MCF 10A (cell line): ENCODE data around the genes ARRB1 and OMP.

GRCh38 chr11:75351564-75352585, at the start of gene ARRB1:
ARRB1 (minus strand) TSS chr11:75351661.
- PRO-cap: bidirectional peak, plus-strand start at chr11:75351868, minus-strand start at chr11:75351659
- RRBS: 13% methylated on average over 20 of the region's 98 CpGs

- PRO-cap: no peak
- RRBS: no CpG with 5 or more reads among the region's 16 CpGs
Observed at GRCh38 chr11:75475279-75476226, 42.5 kb upstream of the KLHL35 start.

DNA sequence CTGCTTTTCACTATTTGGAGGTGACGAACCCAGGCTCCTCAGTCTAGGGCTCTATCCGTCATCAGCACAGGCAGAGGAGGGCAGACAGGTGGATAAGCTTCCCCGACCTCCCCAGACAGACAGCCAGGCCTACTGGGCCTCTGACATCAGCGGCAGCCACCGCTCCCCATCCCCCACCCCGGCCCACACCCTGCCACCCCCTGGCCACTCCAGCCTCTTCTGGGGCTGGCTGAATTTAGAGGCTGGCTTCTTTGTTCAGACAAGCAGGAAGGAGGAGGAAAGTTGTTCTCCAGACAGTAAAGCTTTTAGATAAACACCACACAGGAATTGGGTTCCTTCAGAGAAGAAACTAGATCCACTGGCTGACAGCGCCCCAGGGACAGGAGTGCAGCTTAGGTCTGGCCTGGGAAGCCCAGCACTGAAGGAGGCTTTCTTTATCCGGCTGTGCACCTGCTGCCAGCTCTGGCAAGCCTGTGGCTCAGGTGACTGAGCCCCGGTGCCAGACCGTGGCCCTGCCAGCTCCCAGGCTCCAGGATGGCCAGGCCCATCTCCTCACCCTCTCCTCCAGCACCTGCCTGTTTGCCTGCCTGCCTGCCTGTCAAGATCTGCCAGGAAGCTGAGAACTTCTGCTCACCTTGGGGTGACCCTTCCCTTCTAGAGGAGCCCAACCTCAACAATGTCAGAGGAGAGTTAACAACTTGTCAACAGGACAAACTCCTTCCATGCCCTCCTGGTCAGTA, 43.9 kb upstream of the KLHL35 start:
- PRO-cap: no peak
- RRBS: 55% methylated on average over 2 of the region's 10 CpGs

DNA sequence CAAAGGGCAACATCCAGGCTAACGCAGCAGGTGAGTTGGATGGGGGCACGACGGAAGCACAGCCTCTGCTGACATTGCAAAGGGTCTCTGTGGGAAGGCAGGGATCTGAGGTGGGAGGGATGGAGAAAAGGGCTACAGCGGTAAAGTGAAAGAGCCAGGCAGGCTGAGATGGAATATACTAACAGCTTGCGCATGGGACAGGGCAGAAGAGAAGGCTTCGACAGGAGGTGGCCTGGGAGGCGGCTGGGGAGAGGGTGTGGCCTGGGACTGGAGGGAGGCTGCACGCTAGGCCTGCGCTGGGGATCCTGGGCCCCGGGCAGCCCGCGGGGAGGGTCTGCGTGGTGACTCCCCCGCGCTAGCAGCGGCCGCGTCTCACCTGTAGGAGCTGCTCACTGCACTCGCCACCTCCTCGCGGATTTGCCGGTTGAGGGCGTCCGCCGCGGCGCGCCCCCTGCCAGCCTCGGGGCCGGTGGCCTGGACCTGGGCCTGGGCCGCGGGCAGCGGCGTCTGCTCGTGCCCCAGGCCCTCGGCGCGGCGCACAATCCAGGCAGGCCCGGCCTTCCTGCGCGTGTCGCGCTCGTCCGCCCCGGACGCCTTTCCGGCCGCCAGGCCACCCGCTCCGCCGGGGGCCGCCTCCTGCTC, 1.6 kb downstream of the MAP6 start:
- PRO-cap: no peak
- RRBS: 75% methylated on average over 17 of the region's 54 CpGs

DNA sequence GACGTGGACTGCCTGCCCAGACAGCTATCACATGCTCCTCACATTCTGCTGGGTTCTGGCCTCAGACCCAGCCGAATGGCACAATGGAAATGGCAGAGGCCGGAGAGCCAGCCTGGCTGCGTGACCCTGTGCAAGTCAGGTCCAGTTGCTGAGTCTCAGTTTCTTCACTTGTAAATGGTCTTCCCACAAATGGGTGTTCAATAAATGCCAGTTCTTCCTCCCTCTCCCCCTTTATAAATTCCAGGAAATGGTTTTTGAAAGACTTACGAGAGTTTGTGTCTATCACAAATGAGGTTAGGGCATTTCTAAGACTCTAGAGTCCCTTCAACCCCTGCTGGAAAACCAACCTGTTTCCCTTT, 17.9 kb downstream of the MOGAT2 start:
- PRO-cap: no peak
- RRBS: no CpG with 5 or more reads among the region's 5 CpGs

DNA sequence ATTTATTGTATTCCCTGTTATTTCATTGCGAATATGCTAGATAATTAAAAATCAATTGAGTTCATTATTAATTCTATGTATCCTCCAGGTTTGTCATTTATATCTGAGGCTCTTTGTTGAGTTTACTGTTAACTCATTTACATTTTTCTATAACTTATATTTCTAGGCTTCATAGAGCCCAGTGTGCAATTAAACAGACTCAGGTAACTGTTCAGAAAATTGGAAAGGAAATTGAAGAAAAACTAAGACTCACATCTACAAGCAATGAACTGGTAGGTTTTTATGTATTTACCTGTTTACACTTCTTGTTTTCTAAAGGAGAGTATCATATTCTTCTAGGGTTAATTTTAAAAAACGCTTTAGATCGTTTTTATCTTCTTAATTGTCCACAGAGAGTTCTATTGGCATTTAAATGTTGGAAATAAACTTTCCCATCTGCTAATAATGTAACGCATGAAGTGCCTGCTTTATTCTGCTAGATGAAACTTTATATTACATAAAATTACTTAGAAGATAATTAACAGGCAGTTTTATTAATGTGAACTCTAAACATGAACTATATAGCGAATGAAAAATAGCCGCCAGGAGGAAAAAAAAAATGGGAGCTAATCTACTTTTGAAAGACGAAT, 146.4 kb downstream of the UVRAG start:
- PRO-cap: no peak
- RRBS: no CpG with 5 or more reads among the region's 7 CpGs

GRCh38 chr11:76120211-76121093, 85.8 kb downstream of the WNT11 start:
- PRO-cap: no peak
- RRBS: no CpG with 5 or more reads among the region's 6 CpGs

- PRO-cap: no peak
- RRBS: no CpG with 5 or more reads among the region's 12 CpGs
Observed at GRCh38 chr11:76149232-76149669, 57.1 kb downstream of the WNT11 start.

DNA sequence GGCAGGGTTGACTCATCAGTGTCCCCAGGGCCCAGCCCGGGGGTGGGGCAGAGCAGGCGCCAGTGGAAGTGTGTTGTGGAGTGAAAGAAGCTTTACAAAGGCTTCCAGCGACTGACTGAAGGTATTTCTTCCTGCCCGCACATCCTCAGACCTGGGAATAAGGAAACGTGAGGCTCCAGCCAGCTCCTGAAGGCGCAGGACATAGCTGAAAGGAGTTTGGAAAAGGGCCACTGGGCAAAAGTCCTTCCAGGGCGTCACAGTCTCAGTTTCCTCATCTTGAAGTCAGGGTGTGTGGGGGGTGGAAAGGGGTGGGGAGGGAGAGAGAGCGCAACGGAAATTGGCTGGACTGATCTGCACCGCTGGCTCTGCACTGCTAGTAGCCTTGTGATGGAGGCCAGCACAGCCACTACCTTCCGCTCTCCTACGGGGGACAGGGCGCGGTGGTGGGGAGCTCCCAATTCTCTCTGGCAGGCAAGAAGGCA, 27.9 kb upstream of the WNT11 start:
- PRO-cap: bidirectional peak, plus-strand start at position 62 of the sequence, minus-strand start outside the sequence; bidirectional peak, plus-strand start at position 376 of the sequence, minus-strand start at position 159 of the sequence
- RRBS: no CpG with 5 or more reads among the region's 14 CpGs

DNA sequence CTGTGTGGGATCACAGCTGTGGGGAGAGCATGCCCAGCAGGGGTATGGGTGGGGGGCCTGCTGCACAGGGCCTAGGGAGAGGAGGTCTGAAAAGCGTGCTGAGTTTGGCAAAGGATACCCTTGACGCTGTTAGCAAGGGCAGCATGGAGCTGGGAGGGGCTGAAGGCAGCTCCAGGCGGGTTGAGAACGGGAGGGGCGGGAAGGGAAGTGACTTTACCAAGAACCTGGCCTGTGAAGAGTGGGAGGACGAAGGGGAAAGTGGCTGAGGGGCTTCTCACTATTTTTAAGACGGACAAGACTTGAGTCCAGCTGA, 13.8 kb downstream of the LRRC32 start:
- PRO-cap: no peak
- RRBS: no CpG with 5 or more reads among the region's 7 CpGs

- PRO-cap: no peak
- RRBS: no CpG with 5 or more reads among the region's 10 CpGs
Observed at GRCh38 chr11:76744699-76745217, 38.4 kb upstream of the TSKU start.

- PRO-cap: no peak
- RRBS: no CpG with 5 or more reads among the region's 5 CpGs
Observed at GRCh38 chr11:76770030-76770496, 13.1 kb upstream of the TSKU start.

- PRO-cap: no peak
- RRBS: no CpG with 5 or more reads among the region's 7 CpGs
Observed at GRCh38 chr11:76792818-76793398, 9.8 kb downstream of the TSKU start.

DNA sequence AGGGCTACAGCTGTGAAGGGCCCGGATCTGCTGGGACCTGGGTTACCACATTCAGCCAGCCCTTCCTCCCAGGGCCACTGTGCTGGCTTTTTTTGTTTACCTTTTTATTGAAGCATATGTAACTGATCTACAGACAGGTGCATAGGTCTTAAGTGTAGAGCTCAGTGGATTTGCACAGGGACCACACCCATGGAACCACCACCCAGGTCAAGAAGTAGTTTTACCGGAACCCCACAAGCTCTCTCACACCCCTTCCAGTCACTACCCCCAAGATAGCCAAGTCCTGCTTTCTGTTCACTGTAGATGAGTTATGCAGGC, 8.8 kb downstream of the CAPN5 start:
- PRO-cap: no peak
- RRBS: no CpG with 5 or more reads among the region's 2 CpGs

DNA sequence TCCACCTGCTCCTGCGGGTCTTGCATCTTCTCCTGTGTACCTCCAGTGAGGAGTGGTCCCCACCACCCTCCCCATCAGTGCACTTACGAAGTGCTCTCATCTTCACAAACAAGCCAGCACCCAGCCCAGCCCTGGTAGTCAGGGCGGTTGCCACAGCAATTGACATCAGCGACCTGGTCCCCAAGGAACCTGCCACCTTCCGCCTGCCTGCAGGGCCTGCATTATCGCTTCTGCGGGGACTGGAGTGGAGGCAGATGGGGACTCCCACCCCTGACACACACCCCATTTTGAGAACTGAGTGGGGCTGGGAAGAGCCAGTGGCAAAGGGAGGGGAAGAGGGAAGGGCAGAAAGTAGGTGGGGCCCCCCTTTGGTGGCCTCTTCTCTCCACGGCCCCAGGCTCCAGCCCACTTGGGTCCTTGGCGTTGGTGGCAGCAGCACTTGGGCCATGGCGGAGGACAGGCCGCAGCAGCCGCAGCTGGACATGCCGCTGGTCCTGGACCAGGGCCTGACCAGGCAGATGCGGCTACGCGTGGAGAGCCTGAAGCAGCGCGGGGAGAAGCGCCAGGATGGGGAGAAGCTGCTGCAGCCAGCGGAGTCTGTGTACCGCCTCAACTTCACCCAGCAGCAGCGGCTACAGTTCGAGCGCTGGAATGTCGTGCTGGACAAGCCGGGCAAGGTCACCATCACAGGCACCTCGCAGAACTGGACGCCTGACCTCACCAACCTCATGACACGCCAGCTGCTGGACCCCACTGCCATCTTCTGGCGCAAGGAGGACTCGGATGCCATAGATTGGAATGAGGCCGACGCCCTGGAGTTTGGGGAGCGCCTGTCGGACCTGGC, at the start of gene OMP:
OMP (plus strand) TSS at position 447 of the 844 bp plus-strand sequence.
- PRO-cap: no peak
- RRBS: no CpG with 5 or more reads among the region's 35 CpGs

GRCh38 chr11:77108506-77108750, 5.8 kb downstream of the OMP start:
- PRO-cap: no peak
- RRBS: no CpG with 5 or more reads among the region's 6 CpGs

GRCh38 chr11:77154280-77154864, 26.3 kb downstream of the MYO7A start:
- PRO-cap: no peak
- RRBS: no CpG with 5 or more reads among the region's 7 CpGs

GRCh38 chr11:77278499-77279211, 22.8 kb downstream of the GDPD4 start:
- PRO-cap: no peak
- RRBS: no CpG with 5 or more reads among the region's 4 CpGs

DNA sequence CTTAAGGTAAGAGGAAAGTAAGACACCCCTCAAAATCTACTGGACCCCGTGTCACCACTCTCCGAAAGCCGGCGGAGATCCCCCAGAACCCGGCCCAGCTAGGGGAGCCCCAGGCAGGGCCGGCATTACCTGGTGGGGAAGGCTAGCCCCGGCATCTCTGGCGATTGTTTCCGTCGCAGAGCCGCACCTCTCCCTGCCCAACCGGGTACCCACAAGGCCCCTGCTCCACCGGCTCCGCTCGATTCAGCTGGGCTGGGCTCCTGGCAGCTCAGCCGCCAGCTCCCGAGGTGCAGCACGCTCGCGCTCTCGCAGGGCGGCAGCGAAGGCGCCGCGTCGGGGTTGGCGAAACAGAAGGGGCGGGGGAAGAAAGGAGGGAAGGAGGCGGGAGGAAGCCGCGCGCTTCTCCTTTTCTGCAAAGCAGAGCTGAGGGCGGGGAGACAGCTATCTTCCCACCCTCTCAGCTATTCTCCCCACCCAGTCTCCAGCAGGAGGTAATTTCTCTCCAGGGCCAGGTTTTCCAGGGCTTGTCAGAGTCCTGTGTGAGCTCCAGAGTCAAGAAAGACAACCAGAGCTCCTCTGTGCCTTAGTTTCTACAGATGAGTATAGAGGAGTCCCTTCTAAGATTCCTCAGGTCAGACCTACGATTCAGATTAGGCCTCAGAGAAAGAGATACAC, 62.1 kb downstream of the PAK1 start:
- PRO-cap: bidirectional peak, plus-strand start at position 415 of the sequence, minus-strand start at position 308 of the sequence
- RRBS: under 1% methylated on average over 6 of the region's 35 CpGs

DNA sequence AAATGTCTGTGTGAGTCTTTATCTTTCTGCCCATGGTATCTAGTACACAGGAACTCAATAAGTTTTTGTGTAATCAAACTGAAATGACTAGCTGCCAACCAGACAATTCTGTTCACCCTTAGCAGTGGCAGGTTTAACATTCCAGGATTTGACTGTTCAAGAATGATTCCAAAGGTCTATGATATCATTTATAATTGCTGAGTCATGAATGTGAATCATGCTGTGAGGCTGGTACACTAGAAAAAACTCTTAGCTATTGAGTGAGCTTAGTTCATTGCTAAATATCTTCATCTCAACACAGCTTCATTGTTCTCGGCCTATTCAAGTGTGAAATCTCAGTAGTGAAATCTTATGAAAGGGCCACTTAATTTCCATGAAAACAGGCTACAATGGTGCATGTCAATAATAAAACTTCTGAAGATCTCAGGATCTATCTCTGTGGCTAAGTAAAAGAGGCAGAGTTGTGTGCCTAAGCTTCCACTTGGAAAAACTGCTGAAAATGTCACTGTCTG, 12.6 kb downstream of the AQP11 start:
- PRO-cap: no peak
- RRBS: no CpG with 5 or more reads among the region's 1 CpG